Heart left ventricle (tissue), 7 donors: ENCODE results near the gene IST1.

- PRO-cap, 6 experiments: peak in 6 of 6 experiments; most common plus-strand start chr16:71895532 (in 4); most common minus-strand start chr16:71895282 (in 4)
- RAMPAGE, long total RNA, 2 experiments: start-site peak on the plus strand in 2 of 2 experiments, at chr16:71895521-71895540 at its widest, 56 to 170 reads per replicate
- RRBS: 1% methylated on average over 9 of the region's 67 CpGs
Measured at GRCh38 chr16:71894864-71895648, at the start of gene IST1. Gene IST1, plus strand, starts transcription at chr16:71895531.

GRCh38 chr16:71896562-71897470 lies 1.5 kb downstream of the IST1 start:
- PRO-cap, 6 experiments: no peak in any of the 6 experiments
- RAMPAGE, long total RNA, 2 experiments: no peak in any of the 2 experiments
- RRBS: no CpG with 5 or more reads among the region's 15 CpGs

DNA sequence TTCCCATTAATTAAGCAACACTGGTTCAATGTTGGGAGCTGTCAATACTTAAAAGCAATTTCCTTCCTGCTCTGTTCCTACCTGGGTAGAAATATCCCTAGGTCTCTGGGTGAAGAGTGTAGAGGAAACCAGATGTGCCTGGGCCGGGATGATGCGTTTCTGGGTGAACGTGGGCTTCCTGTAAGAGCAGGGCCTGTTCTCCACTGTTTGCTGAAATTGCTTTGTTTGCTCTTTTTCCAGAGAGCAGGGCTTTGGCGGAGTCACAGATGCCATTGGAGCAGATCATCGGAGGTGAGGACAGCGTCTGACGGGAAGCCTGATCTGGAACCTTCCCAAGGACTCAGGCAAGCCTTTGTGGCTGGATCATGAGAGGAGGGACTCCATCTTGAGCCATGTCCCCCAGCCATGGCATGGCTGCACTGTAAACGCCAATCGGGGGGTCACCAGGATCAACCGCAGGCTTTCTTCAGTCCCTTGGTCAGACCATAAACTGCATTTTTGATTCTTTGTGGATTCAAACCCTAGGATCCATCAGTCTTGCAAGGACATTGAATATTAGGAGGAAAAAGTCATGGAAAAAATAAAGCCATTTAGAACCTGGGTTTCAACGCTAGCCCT lies 15.5 kb downstream of the DHODH start:
- PRO-cap, 6 experiments: no peak in any of the 6 experiments
- RAMPAGE, long total RNA, 2 experiments: no peak in any of the 2 experiments
- RRBS: no CpG with 5 or more reads among the region's 11 CpGs

DNA sequence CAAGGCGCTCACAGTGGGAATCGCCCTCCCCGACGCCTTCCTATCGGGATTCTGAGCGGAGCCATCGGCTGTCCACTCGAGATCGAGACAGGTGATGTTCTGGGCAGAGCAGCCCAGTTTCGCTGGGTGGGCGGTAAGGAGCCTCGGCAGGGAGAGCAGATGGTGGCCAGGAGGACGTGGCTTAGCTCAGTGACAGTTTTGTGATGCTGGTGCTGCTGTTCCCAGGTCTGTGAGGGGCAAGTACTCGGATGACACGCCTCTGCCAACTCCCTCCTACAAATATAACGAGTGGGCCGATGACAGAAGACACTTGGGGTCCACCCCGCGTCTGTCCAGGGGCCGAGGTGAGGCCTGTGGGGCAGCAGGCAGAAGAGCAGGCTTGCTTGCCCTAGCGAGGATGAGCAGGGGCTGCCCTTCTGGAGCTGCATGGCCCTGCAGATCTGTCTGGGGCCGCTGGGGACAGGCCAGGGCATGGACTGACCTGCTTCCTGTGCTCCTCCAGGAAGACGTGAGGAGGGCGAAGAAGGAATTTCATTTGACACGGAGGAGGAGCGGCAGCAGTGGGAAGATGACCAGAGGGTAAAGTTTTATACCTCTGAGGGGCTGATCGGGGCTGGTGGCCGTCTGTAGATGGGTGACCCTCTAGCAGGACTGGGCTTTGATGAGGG lies 5.2 kb downstream of the DHX38 start:
- PRO-cap, 6 experiments: no peak in any of the 6 experiments
- RAMPAGE, long total RNA, 2 experiments: no peak in any of the 2 experiments
- RRBS: no CpG with 5 or more reads among the region's 28 CpGs

DNA sequence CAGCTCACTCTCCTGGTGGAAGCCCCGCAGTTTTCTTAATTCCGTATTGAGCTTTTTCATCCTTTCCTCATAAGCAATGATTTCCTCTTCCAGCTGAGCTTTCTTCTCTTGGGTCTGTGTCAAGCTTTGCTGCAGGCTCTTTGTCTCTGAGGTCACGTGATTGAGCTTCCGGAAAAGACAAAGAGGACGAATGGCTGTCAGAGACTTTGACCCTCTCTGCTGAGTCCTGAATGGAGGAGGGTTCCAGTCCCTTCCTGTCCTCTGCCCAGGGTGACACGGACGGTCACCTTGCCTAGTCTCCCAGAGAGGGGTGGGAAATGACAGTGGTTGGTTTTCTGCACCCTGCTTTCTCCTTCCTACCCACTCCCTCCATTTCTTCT lies 31.6 kb downstream of the DHX38 start:
- PRO-cap, 6 experiments: no peak in any of the 6 experiments
- RAMPAGE, long total RNA, 2 experiments: no peak in any of the 2 experiments
- RRBS: no CpG with 5 or more reads among the region's 7 CpGs

DNA sequence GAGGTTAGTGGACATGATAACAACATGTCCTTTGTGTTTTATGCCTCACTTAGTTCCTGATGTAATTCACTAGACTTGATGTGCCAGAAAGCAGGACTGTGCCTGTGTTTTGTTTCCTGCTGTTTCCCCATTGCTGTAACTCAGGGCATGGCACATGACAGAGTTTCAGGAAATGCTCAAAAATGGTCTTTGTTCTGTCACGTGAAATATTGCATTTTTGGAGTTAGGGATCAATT lies 32.7 kb downstream of the DHX38 start:
- PRO-cap, 6 experiments: no peak in any of the 6 experiments
- RAMPAGE, long total RNA, 2 experiments: no peak in any of the 2 experiments
- RRBS: no CpG with 5 or more reads among the region's 1 CpG

- PRO-cap, 6 experiments: no peak in any of the 6 experiments
- RAMPAGE, long total RNA, 2 experiments: no peak in any of the 2 experiments
- RRBS: no CpG with 5 or more reads among the region's 23 CpGs
Measured at GRCh38 chr16:72427163-72428153, 255.5 kb upstream of the PMFBP1 start.

- PRO-cap, 6 experiments: peak in 1 of 6 experiments; most common minus-strand start chr16:72850738 (in 1)
- RAMPAGE, long total RNA, 2 experiments: no peak in any of the 2 experiments
- RRBS: no CpG with 5 or more reads among the region's 3 CpGs
Measured at GRCh38 chr16:72850590-72850879, 197.4 kb downstream of the ZFHX3 start.

DNA sequence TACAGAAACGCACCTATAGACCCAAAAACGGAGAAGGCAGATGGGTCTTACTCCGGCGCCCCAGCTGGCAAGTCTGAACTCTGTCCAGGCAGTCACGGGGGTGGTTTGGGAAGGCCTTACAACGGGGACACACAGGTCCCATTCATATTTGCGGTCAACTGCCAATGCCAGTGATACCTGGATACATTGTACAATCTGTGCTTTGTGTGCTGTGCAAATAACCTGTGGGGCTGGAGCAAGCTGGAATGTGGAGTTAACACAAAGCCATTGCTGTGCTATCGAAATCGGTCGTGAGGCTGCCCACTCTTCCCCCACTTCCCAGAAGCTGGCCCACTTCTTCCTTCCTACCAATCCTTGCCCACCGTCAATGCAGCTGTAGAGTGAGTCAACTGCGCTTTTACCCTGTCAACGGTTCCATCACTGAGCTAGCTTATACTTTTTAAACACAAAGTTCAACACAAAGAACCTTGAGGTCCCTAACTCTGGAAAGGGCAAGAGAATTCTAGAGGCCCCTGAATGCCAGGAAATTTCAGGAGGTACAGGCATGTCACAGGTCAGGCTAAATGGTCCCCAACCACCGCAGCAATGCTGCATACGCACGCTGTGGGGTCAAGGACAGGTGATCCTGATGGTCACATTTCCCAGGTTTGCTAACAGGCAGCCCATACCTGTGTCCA lies 122.9 kb downstream of the ZFHX3 start:
- PRO-cap, 6 experiments: no peak in any of the 6 experiments
- RAMPAGE, long total RNA, 2 experiments: no peak in any of the 2 experiments
- RRBS: no CpG with 5 or more reads among the region's 16 CpGs

- PRO-cap, 6 experiments: peak in 1 of 6 experiments; most common plus-strand start chr16:73037589 (in 1); most common minus-strand start chr16:73037470 (in 1)
- RAMPAGE, long total RNA, 2 experiments: no peak in any of the 2 experiments
- RRBS: under 1% methylated on average over 3 of the region's 13 CpGs
Measured at GRCh38 chr16:73037098-73037909, 10.6 kb downstream of the ZFHX3 start.

DNA sequence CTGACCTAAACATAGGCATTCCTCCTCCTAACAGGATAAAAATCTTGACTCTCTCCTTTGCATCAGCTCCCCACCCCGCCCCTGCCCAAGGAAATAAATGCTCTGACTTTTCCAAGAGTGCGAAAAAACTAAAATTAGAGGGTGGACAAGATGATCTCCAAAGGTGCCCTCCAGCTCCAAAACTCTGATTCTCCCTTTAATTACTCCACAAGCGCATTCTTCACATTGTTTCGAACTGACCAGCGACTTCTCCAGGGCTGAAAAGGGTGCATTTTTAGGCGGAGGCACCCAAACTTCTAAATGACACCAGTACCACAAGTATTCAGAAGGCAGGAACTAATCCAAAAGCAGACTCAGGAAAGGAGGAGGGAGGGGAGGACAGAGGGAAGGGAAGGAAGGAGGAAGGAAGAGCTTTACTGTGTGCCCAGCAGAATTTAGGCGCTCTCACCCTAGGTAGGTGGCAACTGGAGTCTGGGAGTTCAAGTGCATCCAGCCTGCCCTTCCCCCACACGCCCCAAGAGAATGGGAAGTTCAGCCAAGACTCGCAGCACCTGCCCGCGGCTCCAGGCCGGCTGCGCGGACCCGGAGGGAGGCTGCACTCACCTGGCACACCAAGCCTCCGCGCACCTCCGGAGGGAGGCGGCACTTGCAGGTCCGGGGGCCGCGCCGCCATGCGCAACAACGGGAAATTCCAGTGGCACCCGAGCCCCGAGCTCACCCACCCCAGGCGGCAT lies 612 bp downstream of the ZFHX3 start:
- PRO-cap, 6 experiments: peak in 6 of 6 experiments; most common plus-strand start position 381 of the sequence (in 5); most common minus-strand start position 298 of the sequence (in 1)
- RAMPAGE, long total RNA, 2 experiments: no peak in any of the 2 experiments
- RRBS: 2% methylated on average over 4 of the region's 28 CpGs

DNA sequence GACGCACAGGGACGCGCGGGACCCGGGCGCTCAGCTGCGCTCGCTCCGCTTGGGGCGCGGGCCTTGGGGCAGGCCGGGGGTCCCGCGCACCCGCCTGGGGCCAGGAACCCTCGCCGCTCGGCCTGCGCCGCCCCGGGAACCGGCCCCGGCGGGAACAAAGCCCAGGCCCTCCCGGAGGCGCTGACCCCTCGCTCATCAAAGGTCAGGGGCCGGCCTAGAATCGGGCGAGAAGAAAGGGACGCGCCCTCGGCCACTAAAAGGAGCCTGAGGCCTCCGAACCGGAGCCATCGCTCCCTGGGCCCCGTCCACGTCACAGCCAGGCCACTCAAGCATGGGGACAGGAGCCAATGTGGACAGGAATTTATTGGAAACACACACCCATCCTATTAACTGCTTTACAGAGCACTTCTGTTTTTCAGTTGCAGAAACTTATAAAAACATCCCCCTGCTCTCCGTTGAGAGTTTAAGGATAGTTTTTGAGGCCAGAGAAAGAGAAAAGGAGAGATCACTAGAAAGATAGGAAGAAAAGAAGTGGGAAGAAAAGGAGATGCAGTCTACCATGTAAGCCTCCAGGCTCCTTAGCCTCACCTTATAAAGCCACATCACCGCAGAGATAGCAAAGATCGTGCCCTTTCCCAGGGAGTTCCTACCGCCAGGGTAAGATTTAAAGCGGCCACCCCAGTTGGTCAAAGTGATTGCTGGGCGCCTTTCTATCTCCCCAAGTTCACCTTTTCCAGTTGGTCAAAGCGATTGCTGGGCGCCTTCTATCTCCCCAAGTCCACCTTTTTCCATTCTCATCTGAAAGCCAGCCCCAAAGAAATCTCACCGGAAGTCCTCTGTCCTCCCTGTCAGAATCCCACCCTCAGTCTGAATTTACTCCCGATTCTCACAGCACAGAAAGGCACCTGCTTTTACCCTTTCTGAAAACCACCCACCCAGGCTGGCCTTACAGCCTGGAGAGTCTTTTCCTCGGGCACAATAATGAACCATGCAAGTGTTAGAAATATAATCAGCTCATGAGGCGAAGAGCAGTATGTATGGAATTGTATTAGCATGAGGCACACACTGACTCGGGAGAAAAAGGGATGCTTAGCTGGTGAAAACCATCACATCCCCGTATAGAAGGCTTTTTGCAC lies 797 bp upstream of the ZFHX3 start:
- PRO-cap, 6 experiments: peak in 6 of 6 experiments; most common plus-strand start position 256 of the sequence (in 3); most common minus-strand start position 296 of the sequence (in 3)
- RAMPAGE, long total RNA, 2 experiments: no peak in any of the 2 experiments
- RRBS: 2% methylated on average over 28 of the region's 52 CpGs

GRCh38 chr16:73054974-73055402 lies 7.1 kb upstream of the ZFHX3 start:
- PRO-cap, 6 experiments: no peak in any of the 6 experiments
- RAMPAGE, long total RNA, 2 experiments: no peak in any of the 2 experiments
- RRBS: 44% methylated on average over 1 of the region's 5 CpGs

DNA sequence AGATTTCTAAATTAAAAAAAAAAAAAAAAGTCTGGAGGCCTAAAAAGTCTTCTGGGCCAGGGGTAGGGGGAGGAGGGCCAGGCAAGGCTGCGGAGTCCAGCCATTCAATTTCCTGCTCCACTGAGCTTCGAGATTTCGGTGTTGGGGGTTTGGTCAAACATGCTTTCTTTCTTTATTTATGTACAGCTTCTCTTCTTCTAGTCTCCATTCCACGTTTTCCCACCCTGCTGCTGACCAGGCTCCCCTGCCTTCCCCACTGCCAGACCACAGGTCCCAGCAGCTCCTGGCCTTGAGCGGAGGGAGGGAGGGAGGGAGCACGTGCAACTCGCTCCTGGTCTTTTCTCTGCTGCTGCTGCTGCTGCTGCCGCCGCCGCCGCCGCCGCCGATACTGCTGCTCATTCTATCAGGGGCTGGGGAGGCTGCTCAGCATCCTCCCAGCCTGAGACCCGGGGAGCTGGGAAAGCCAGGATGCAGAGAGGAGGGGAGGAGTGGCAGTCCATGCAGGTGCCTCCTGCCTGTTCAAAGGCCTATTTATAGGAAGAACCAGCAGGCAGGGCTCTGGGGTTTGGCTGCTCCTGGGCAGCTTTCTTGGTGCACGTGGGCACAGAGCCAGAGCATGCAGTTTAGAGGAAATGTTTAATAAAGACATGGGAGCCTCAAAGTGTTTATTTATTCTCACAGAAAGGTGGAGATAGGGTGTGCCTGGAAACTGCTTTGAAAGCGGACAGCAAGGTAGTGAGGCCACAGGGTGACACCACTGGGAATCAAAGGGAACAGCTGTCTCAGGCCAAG lies 23.4 kb upstream of the ZFHX3 start:
- PRO-cap, 6 experiments: peak in 3 of 6 experiments; most common plus-strand start position 207 of the sequence (in 1); most common minus-strand start position 390 of the sequence (in 2)
- RAMPAGE, long total RNA, 2 experiments: no peak in any of the 2 experiments
- RRBS: no CpG with 5 or more reads among the region's 17 CpGs

GRCh38 chr16:73082568-73082970 lies 34.6 kb upstream of the ZFHX3 start:
- PRO-cap, 6 experiments: peak in 2 of 6 experiments; most common minus-strand start chr16:73082718 (in 2)
- RAMPAGE, long total RNA, 2 experiments: no peak in any of the 2 experiments
- RRBS: no CpG with 5 or more reads among the region's 4 CpGs

DNA sequence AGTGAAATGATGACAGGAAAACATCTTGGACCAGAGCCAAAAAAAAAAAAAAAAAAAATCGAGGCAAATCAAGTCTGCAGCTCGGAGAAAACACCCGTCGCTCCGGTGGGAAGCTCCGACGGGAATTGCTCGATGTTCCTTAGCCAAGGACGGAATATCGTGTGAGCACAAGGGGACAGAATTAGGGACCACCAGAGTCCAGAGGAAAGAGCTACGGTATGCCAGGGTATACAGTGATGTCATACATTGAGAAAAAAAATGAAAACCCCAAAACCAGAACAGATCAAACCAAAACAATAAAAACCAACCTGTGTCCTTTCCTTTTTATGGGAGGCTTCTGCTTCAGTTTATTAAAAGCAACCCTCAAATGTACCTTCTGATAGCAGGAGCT lies 185.1 kb upstream of the ZFHX3 start:
- PRO-cap, 6 experiments: no peak in any of the 6 experiments
- RAMPAGE, long total RNA, 2 experiments: no peak in any of the 2 experiments
- RRBS: no CpG with 5 or more reads among the region's 11 CpGs

DNA sequence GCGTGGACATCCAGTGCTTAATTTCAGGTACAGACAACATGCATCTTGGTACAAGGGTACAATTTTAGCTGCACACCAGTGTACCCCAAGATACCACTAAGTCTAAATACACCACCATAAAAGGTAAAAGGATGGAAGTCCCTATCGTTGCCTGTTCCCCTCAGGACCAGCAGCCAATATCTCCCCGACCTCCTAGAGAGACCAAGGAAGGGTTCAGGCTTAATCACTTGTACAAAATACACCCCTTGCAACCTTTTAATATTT lies 477.5 kb upstream of the ZFHX3 start:
- PRO-cap, 6 experiments: no peak in any of the 6 experiments
- RAMPAGE, long total RNA, 2 experiments: no peak in any of the 2 experiments
- RRBS: no CpG with 5 or more reads among the region's 3 CpGs

DNA sequence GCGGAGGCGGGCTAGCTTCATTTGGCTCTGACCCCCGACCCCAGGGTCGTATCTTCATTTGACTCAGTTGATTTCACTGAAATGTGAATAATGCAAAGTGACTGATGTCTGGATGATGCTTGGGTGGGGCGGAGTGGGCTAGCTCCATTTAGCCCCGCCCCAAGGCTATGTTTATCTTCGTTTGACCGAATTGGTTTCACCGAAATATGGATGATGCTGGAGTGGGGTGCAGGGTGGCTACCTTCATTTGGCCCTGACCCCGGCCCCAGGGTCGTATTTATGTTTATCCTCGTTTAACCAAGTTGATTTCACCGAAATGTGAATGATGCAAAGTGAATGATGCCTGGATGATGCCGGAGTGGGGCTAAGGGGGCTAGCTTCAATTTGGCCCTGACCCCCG lies 794 bp downstream of the PSMD7 start:
- PRO-cap, 6 experiments: peak in 1 of 6 experiments; most common plus-strand start position 335 of the sequence (in 1); most common minus-strand start position 53 of the sequence (in 1)
- RAMPAGE, long total RNA, 2 experiments: no peak in any of the 2 experiments
- RRBS: 8% methylated on average over 4 of the region's 15 CpGs

DNA sequence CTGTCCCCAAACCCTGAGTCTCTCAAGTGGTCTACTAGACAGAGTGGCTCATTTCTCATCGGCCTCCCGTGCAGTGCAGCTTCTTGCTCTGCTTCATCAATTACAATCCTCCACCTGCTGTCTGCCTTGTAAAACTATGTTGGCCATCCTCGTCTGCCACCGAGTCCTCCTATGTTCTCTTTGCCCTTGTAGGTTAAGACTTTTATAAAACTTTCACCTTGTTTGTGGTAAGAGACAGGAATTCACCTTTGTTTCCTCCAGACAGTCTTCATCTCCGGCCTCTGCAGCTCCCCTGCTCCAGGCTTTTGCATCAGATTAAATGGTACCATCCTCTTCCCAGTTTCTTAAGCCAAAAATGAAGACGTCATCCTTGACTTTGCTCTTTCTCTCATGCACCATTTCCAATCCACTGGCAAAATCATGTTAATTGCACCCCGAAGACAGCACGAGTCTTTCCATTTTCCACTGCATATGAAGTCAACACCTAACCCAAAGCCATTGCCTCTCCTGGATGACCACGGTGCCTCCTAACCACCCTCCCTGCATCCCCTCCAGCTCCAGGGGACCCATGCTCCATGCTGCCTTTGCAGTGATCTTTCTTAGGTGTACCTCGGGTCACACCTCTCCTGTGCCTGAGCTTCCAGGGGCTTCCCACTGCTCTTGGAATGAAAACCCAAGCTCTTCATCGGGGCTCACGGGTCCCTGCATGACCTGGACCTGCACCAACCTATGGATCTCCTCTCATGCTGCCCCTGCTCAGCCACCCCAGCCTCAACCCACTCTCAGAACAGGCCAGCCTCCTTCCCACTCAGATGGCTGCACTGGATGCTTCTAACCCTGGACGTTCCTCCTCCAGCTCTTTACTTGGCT lies 22.3 kb downstream of the PSMD7 start:
- PRO-cap, 6 experiments: no peak in any of the 6 experiments
- RAMPAGE, long total RNA, 2 experiments: no peak in any of the 2 experiments
- RRBS: no CpG with 5 or more reads among the region's 13 CpGs

- PRO-cap, 6 experiments: no peak in any of the 6 experiments
- RAMPAGE, long total RNA, 2 experiments: no peak in any of the 2 experiments
- RRBS: no CpG with 5 or more reads among the region's 13 CpGs
Measured at GRCh38 chr16:74625423-74626114, 18.7 kb upstream of the GLG1 start.